Vein endothelial cell (primary cell): ENCODE measurements around a stretch of chr19.

DNA sequence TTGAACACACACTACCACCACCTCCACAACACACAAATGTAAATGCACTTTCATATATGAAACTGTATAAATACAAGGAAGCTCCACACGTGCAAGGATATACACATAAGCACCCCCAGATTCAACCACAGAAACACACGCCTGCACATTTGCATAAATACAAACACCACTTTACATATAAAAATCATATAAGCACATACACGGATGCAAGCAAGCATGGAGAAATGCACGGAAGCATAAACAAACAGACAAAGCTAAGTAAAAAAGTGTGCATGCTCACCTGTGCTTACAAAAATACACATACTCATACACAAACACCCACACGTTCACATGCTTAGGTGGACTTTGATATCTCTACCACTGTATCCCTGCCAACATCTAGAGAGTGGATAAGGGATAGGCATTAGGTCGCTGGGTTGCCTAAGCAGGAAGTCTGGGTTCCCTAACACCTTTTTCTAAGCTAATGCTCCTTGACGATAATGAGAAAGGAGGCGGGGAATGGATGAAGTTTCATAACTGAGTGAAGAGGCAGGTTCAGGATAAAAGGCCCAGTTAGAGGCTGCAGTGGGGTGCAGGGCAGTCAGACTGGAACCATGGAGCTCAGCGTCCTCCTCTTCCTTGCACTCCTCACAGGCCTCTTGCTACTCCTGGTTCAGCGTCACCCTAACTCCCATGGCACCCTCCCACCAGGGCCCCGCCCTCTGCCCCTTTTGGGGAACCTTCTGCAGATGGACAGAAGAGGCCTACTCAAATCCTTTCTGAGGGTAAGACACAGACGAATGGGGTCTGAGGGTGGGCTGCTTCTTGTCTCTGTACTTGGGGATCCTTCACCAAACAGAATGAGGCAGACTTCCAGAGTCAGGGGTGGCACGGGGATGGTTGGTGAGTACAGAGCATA, 41.9 kb upstream of the CYP2A7 start:
- CAGE, long polyA plus RNA = no peak

DNA sequence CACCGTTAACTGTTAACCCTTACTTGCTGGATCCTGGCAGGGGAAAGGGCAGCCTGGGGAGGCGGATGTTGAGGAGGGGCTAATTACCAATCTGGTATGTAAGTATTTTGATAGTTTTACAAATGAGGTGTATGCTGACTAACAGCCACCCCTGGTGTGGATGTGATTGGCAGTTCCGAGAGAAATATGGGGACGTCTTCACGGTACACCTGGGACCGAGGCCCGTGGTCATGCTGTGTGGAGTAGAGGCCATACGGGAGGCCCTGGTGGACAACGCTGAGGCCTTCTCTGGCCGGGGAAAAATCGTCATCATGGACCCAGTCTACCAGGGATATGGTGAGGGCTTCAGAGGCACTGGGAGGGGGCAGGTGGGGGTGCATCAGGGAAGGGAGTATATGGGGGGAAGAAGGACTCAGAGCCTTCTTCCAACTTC, 53.9 kb upstream of the CYP2A7 start:
- CAGE, long polyA plus RNA = no peak

GRCh38 chr19:41090014-41090578, 1.8 kb downstream of the CYP2A13 start:
- CAGE, long polyA plus RNA = no peak

GRCh38 chr19:41167145-41167456, 25.9 kb upstream of the CYP2S1 start:
- CAGE, long polyA plus RNA = no peak

GRCh38 chr19:41219838-41220828, 1.1 kb downstream of the AXL start:
- CAGE, long polyA plus RNA = no peak

- CAGE, long polyA plus RNA = no peak
Observed at GRCh38 chr19:41266617-41267346, 2.6 kb downstream of the HNRNPUL1 start.

DNA sequence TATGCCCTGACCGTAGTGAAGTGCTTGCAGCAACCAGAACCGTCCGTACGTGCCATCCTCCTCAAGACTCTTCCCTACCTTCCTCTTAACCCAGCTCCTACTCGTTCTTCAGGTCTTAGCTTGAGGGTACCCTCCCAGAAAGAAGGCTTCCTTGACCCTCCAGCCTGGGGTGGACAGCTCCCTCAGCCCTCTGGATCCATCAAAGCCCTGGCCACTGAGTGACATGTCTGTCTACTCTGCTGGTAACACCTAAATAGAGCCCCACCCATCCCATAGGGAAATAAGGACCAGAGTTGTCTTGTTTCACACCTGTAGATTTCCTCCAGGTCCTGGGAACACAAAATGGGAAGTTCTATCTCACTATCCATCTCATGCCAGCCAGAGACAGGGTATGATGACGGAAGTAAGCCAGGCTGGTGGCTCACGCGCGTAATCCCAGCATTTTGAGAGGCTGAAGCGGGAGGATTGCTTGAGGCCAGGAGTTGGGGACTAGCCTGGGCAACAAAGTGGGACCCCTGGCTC, 765 bp upstream of the CCDC97 start:
- CAGE, long polyA plus RNA = no peak

DNA sequence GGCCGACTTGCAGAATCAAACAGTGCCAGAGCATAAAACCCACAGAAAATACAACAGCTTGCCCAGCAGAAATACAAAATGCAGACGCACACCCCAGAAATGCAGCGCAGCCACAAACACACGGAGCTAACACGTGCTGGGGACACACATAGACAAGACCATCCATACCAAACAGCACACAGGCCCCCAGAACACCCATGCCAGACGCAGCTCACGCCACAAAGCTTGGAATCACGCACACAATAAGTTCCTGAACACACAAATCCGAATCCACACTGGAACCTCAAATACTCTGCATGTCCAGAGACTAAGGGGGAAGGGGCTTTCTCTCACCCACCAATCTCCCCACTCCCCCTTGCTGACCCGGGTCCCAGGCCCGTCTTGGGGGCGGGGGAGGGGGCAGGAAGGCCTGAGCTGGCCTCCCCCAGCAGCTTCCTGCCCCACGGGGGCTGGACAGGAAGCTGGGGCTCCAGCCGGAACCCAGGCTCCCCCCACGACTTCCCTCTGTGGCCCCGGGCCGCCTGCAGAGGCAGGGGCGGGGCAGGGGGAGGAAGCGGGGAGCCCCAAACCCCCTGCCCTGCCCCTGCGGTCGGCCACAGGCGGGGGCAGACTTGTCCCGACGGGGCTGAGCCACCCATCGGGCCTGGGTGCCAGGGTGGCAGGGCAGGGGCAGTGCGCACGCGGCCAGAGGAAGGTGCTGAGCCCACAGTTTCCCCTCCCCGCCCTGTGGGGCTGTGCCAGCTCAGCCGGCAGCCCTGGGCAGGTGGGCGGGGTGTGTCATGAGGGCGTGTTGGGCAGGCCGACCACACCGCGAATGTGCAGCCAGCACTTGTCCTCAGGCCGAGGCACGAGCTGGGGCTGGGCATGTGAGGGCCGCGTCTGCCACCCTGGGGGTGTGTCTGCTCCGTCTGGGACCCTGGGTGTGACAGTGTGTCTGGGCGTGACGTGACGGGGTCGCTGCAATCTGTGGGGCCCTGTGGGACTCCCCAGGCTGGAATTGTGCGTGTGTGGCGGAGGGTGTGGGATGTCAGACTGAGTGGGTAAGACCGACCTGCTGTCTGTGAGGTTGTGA, 17.5 kb downstream of the CCDC97 start:
- CAGE, long polyA plus RNA = no peak

DNA sequence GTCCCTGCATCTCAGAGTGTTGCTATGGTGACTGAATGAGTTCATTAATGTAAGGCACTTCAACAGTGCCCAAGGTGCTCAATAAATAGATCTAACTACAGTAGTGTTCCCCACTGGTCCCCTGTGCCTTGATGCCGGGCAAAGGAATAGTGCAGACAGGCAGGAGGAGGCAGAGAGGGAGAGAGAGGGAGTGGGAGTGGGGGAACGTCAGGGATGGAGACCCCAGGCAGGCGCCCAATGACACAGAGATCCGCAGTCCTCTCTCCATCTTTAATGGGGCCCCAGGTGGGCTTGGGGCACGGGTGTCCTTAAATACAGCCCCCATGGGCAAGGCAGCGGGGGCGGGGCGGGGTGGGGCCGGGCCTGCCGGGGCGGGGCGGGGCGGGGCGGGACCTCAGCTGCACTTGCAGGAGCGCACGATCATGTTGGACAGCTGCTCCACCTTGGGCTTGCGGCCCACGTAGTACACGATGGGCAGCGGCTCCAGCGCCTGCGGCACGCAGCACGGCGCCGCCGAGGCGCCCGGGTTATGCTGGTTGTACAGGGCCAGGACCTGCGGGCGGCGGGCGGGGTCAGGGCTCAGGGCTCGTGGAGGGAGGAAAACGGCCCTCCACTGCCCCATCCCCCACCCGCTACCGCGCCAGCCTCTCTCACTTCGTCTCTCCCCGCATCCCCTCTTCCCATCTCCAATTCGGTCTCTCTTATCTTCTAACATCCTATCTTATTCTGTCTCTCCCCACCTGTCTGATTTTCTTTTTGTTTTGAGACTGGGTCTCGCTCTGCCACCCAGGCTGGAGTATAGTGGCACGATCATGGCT, 20.9 kb downstream of the CCDC97 start:
- CAGE, long polyA plus RNA = no peak

- CAGE, long polyA plus RNA = no peak
Observed at GRCh38 chr19:41351161-41352238, 2.2 kb downstream of the TGFB1 start.

GRCh38 chr19:41354576-41354860, 796 bp upstream of the TGFB1 start:
- CAGE, long polyA plus RNA = no peak

- CAGE, long polyA plus RNA = no peak
Observed at GRCh38 chr19:41421165-41421965, 5.8 kb downstream of the B3GNT8 start.

DNA sequence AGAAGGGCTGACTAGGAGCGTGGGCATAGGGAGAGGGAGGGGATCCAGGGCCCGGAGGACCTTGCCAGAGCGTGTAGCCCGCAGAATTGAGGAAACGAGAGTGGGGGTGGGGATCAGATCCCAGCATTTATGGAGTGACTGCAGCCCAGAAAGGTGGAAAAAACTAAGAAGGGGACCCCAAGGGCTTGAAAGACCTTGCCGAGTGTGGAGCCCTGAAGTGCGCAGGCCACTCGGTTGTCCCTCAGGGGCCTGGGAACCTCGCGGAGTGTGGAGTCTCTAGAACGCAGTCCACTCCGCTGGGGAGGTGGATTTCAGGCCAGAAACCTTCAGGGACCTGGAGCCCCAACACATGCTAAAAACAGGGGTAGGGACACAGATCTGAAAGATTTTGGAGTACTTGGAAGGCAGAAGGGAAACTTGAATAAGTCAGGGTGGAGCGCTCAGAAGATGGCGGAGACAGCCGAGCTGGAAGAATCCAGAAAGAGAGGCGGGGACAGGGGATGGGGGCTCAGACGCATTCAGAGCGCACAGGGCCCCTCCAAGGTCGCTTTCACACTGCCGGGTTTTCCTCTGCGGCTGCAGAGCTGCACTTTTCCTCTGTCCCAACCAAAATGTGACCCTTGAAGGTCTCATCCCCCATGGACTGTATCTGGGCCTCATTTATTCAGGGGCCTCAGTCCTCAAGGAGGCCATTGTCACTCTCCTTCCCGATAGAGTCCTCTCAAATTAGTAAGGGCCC, 56.8 kb downstream of the ERICH4 start:
- CAGE, long polyA plus RNA = no peak

- CAGE, long polyA plus RNA = no peak
Observed at GRCh38 chr19:41548785-41549589, 27.0 kb upstream of the CEACAM21 start.

DNA sequence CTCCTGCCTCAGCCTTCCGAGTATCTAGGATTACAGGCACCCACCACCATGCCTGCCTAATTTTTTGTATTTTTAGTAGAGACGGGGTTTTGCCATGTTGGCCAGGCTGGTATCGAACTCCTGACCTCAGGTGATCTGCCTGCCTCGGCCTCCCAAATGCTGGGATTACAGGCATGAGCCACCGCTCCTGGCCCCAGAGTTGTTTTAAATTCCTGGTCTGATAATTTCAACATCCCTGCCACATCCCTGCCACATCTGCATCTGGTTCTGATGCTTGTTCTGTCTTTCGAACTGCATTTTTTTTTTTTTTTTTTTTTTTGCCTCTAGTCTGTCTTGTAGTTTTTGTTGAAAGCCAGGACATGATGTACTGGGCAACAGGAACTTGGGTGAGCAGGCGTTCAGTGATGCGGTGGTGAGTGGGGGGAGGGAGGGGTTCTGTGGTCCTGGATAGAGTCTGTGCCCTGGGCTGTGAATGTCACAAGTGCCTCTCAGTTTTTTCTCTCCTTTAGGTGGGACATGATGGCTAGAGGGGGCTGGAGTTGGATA, 3.7 kb downstream of the CEACAM4 start:
- CAGE, long polyA plus RNA = no peak

- CAGE, long polyA plus RNA = no peak
Observed at GRCh38 chr19:41670541-41671186, 17.4 kb downstream of the CEACAM7 start.

- CAGE, long polyA plus RNA = no peak
Observed at GRCh38 chr19:41746428-41747126, 8.8 kb upstream of the CEACAM6 start.

GRCh38 chr19:41860672-41861708, 935 bp downstream of the RPS19 start:
- CAGE, long polyA plus RNA = no peak

DNA sequence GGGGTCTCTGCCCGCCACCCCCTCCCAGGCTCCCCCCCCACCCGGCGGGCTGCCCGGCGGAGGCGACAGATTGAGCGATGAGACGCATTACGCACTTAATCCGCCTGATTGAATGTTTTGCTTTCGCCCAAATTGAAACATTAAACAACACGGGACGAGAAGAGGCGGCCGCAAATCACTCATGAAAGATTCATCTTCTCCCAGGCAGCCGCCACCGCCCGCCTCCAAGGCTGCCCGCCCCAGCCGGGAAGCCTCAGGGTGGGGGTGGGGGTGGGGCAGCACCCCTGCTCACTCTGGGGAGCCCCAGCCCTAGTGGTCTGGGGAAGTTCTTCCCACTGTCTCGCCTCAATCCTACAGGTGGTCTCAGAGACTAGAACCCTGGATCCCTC, 7.6 kb upstream of the ERFL start:
- CAGE, long polyA plus RNA = no peak

- CAGE, long polyA plus RNA = no peak
Observed at GRCh38 chr19:41936695-41937260, 8.5 kb upstream of the ERFL start.